ENCODE data around the genes RUVBL2, SLC6A16, PTH2, GFY and PRR12.

DNA sequence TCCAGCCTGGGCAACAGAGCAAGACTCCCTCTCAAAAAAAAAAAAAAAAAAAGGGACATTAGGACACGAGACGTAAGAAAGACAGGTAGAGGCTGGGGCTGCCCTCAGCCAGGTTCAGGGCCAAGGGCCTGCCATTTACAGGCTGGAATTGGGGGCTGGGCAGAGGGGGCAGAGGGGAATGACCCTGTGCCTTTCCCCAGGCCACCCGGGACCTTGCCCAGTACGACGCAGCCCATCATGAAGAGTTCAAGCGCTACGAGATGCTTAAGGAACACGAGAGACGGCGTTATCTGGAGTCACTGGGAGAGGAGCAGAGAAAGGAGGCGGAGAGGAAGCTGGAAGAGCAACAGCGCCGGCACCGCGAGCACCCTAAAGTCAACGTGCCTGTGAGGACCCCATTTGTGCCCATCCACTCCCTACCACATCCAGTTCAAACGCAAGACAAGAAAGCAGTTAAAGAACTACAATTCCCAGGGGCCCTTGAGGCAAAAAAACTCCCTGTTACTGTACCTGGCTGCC, 12.8 kb downstream of the NUCB1 start:
- RRBS: no CpG with 5 or more reads among the region's 17 CpGs

DNA sequence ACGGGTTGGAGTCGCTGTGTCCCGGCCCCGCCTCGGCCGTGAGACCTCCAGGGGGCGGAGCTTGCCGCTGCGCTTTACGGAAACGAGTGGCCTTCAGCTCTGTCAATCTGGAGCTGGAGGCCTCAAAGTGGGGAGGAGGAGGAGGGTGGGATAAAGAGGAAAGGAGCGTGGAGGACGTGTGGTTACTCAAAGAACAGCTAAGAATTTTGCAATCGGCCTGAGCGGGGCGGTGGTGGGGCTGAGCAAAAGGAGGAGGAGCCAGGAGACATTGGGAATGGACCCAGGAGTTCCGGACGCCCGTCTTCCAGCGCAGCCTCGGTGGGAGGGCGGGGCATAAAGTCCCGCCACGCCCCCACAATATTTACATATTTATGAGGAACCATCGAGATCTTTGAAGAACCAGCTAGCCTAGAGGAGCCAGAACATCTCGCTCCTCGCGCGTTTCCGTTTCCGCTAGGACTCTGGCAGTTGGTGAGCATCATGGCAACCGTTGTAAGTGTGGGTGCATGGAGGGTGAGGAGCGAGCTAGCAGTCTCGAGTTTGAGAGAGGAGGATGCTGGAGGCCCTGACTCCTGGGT, at the start of gene RUVBL2:
RUVBL2 (plus strand) TSS at position 456 of the 578 bp plus-strand sequence.
- RRBS: under 1% methylated on average over 3 of the region's 34 CpGs

- RRBS: 7% methylated on average over 10 of the region's 52 CpGs
Observed at GRCh38 chr19:49019236-49020115, 873 bp downstream of the ENSG00000268655 start.

DNA sequence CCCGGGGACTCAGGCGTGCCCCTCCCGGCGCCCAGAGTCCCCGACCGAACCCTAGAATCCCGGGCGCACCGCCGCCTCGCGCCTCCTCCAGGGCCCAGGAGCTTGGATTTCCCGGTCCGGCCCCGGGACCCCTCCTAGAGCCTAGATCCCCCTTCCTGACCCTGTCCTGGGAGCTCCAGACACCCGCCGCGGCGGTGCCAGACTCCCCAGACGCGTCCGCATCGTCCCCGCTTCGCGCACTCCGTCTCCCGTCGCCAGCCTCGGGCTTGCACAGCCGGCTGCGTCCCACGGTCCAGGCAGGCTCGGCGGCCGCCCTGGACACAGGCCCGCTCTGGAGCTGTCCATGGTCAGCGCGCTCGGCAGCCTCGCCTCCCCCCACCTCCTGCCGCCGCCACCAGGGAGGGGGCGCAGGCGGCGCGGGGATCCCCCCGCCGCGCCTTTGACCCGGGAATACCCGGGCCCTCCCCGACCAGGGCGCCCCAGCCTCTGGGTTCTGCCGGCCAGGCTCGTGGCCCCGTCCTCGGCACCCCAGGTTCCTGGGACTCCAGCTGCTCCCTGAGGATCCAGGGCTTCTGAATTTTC, 603 bp downstream of the PPFIA3 start:
- RRBS: 3% methylated on average over 15 of the region's 58 CpGs

- RRBS: no CpG with 5 or more reads among the region's 6 CpGs
Observed at GRCh38 chr19:49189317-49190096, 31.9 kb downstream of the TRPM4 start.

DNA sequence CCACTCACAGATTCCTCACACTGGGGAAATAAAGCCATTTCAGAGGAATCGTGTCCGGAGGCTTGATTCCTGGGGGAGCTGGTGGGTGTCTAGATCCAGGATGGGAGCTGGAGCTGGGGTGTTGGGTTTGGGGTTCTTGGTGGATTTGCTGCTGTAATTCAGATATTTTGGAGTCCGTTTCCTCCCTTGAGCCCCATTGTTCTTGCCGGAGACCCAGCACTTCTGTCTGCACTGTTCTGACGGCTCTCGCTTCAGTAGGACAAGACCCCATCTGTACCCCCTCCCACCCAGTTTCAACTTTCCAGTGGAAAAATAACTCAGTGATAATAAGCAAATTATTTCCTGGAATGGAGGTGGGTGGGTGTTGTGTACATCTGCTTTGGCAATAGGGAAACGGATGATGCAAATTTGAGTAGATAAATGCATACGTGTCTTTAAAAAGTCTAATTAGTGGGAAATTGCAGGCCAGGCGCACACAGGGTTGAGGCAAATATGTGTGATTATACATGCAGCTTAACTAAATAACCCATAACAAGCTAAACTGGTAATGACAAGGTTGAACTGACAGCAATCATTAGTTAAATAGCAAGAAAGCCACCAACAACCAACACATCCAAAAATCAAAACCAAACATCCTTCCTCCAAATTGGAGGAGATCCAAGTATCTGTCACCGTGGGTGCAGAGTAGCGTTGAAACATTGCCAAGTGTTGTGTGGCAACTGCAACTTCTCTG, 54.4 kb downstream of the TRPM4 start:
- RRBS: no CpG with 5 or more reads among the region's 11 CpGs

DNA sequence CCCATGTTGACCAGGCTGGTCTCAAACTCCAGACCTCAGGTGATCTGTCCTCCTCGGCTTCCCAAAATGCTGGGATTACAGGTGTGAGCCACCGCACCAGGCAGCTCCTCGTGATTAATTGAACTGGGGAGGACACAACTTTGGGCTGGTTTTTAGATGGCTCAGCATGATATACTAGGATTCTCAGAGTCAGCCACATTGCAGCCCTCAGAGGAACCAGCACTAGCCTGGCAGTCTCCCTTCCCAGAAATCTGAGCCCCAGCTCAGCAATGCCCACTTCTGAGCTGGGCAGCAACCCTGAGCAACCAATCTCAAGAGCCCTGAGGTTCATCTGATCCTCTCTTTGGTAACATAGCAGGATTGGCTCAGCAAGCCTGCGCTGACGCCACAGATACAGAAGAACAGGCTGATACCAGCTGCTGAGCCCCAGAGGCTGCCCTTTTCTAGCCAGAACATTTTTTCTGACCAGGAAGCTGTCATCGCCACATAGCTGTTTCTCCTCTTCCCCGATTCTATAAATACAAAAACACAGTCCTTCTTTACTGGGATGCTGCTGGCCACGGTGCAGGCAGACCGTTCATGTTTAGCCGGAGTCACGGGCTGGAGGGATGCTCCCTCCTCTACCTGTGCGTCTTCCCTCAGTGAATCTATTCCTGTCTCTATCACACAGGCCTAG, 59.7 kb downstream of the TRPM4 start:
- RRBS: no CpG with 5 or more reads among the region's 12 CpGs

DNA sequence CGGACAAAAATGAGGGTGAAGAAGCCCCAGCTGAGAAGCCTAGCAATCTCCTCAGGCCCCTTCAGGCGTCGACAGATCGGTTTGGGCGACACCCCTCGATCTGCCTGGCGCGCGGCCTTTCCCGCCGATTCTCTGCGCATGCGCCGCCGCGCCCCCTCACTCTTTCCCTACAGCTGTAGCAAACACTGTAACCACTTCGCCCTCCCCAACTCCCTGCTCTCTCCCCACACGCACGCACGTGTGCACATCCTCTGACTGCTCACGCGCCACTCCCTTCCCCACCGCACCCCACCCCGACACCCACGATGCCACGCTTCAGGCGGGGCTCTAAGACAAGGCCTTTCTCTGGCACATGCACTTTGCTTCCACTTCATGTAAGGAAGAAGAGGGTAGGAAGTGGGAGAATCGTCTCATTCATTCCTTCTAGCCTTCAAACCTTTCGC, at the start of gene SLC6A16:
SLC6A16 (minus strand) TSS at position 102 of the 443 bp plus-strand sequence.
- RRBS: no CpG with 5 or more reads among the region's 29 CpGs

DNA sequence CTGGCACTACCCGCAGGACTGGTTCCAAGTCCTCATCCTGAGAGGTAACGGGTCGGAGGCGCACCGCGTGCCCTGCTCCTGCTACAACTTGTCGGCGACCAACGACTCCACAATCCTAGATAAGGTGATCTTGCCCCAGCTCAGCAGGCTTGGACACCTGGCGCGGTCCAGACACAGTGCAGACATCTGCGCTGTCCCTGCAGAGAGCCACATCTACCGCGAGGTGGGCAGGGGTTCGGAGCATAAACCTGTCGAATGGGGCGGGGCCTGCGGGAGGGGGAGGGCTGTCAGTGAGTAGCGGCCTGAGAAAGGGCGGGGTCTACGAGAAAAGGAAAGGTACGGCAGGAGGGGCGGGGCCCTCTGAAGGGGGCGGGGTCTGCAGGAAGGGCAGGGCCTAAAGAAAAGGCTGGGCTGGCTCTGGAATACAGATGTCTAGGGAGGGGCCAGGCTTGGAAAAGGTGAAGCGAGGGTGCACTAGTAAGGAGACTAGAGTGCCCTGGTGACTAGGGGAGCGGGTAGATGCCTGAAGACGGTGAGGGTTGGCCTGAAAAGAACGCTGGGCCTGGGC, 3.6 kb downstream of the CD37 start:
- RRBS: no CpG with 5 or more reads among the region's 28 CpGs

- RRBS: no CpG with 5 or more reads among the region's 8 CpGs
Observed at GRCh38 chr19:49393912-49394445, 5.9 kb downstream of the KASH5 start.

GRCh38 chr19:49423422-49423863, at the start of gene PTH2:
Gene PTH2, minus strand, starts transcription at chr19:49423441.
- RRBS: 5% methylated on average over 11 of the region's 23 CpGs

GRCh38 chr19:49425255-49425651, at the start of gene GFY:
Gene GFY, plus strand, starts transcription at chr19:49425388.
- RRBS: no CpG with 5 or more reads among the region's 9 CpGs

DNA sequence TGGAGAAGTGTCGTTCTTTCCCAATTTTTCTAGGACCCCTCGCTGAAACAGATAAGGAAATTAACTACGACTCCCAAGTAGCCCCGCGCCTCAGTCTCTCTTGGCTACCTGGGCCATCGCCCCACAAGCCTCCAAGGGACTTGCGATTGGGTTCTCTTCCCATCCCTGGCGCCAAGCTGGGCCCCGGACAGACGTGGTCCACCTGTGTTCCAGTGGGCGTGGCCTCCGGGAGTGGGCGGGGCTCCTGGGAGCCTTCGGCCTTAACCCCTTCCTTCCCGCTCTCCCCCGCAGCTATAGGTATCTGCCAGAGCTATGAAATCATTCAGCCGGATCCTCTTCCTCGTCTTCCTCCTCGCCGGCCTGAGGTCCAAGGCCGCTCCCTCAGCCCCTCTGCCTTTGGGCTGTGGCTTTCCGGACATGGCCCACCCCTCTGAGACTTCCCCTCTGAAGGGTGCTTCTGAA, 962 bp downstream of the GFY start:
- RRBS: 1% methylated on average over 9 of the region's 22 CpGs

DNA sequence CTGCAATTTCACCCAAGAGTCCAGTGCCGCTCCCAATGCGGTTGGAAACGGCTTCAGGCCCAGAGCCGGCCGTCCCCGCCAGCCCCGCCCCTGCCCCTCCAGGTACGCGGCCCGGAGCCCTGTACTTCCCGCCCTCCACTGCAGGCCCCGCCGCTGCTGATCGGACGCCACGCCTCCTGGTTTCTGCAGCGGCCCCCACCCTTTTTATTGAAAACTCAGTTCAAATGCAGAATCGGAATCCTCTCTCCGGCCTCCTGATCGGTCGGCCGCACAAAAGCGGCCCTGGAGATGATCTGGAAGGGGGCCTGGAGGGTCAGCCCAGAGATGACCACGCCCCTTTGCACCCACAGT, 3.1 kb downstream of the GFY start:
- RRBS: 5% methylated on average over 7 of the region's 24 CpGs

DNA sequence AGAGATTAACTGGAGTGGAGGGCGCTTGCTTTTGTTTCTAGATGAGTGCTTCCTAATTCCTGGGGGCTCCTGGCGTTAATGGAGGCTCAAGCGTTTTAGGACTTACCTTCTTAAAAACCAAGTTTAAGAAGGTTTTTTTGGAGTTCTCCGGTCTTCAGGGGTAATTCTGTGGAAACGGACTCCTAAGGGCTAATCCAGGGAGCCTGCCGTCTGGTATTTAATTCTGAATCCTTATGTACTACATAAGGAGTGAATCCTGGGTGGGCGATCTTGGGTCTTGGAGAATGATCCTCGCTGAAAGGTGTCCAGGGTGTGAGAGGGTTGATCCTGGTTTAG, 329 bp downstream of the RPS11 start:
- RRBS: no CpG with 5 or more reads among the region's 8 CpGs

DNA sequence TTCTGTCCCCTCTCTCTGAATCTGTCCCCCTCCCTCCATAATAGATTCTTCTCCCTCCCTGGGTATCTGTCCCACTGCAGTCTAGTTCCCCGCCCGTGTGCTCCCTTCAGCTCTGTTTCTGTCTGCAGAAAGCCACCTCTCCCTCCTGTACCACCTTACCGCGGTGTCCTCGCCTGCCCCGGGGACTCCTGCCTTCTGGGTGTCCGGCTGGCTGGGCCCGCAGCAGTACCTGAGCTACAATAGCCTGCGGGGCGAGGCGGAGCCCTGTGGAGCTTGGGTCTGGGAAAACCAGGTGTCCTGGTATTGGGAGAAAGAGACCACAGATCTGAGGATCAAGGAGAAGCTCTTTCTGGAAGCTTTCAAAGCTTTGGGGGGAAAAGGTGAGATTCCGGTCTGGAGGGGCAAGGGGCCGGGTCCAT, 1.3 kb downstream of the FCGRT start:
- RRBS: no CpG with 5 or more reads among the region's 13 CpGs

DNA sequence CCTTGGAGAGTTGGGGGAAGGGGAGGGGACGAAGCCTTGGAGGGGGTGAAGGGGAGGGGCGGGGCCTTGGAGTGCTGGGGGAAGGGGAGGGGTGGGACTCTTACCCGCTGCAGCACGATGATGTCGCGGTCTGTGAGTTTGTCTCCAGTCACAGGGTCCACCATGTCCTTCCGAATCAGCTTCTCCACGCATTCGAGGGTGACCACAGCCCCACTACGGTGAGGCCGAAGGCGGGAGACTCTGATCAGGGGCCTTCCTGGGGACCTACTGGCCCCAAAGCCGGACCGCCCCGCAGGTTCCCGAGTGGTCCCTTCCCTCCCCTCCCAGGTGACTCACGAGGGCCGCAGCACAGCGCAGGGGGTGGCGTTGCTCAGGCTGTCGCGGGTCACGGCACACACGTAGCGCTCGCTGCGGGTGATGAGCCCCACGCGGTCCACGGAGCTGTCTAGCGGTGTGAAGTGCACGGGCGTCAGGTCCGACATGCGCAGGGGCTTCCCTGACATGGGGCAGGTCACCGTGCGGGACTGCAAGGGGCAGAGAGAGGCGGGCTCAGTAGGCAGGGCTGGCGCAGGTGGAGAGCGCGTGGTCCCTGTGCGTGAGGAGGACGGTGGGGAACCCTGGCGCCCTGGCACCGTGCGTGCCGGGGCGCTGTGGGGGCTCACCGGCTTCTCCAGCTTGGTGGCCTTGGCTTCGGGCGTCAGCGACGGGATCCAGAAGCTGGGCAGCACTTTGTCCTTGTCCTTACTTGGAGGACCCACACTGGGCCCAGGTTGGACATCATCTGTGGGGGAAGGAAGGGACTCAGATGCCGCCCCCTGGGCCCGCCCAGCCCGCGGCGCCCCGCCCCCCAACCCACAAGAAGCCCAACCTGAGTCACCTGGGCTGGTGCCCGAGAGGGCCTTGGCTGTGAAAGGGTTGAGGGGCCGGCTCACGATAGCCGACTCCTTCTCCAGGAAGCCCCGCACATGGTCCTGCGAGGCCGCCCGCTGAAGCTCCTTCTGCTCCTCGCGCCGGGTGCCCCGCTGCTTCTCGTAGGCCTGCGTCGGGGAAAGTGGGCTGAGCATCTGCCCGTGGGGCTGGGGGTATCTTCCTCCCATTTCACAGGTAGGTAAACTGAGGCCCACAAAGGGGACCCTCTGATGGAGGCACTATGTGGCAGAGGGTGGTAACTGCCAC, 23.8 kb downstream of the NOSIP start:
- RRBS: 95% methylated on average over 5 of the region's 75 CpGs

GRCh38 chr19:49561383-49561719, 19.0 kb downstream of the NOSIP start:
- RRBS: no CpG with 5 or more reads among the region's 3 CpGs

DNA sequence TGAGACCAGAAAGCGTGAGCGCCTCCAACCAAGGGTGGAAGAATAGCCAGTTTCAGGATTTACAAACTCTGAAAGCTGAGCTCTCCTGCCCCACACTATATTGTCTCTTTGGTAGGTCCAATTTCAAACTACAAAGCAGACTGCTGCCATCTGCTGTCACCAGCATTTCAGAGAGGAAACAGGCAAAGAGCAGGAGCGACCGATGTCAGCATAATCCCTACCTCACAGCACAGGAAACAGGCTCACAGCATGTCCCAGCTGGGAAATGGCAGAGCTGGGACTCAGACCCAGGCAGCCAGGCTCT, 9.1 kb downstream of the NOSIP start:
- RRBS: no CpG with 5 or more reads among the region's 4 CpGs

- RRBS: 2% methylated on average over 9 of the region's 36 CpGs
Observed at GRCh38 chr19:49590954-49591362, at the start of gene PRR12. Gene PRR12, plus strand, starts transcription at chr19:49591182.